Measurements from ENCODE around the gene RNF32.

DNA sequence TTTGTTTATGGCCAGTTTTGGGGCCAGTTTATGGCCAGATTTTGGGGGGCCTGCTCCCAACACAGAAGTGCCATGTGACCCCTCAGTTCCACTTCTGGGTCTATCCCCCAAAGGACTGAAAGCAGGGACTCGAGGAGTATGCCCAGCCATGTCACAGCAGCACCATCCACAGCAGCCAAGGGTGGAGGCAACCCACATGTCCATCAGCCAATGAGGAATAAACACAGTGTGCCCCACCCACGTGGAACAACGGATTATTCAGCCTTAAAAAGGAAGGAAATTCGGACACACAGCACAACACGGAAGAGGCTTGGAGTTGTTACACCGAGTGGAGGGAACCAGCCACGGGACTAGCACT is 53.6 kb upstream of the INSIG1 start:
- PRO-cap, 3 experiments, result no peak in any of the 3 experiments
- RAMPAGE, long total RNA, 2 experiments, result no peak in any of the 2 experiments
- RRBS, result no CpG with 5 or more reads among the region's 7 CpGs

- PRO-cap, 3 experiments, result peak in 3 of 3 experiments; most common plus-strand start chr7:155257809 (in 3)
- RAMPAGE, long total RNA, 2 experiments, result no peak in any of the 2 experiments
- RRBS, result 44% methylated on average over 2 of the region's 26 CpGs
These were observed 40.2 kb upstream of the INSIG1 start for GRCh38 chr7:155257235-155258072.

DNA sequence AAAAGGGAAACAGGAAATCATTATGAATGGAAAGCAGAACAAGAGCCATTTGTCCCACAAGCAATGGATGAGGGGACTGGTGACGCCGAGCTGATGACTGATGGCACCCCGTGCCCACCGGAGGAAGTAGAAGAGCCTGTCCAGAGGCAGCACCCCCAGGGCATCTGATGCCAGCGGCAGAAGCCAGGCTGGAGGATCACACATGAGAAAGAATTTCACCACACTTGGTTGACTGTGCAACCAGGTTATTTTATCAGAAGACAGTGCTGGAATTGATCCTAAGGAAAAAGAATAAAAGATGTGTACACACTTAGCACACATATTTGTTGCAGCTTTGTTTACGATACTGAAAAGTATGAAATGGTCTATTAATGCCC is 14.9 kb upstream of the INSIG1 start:
- PRO-cap, 3 experiments, result peak in 2 of 3 experiments; most common plus-strand start position 179 of the sequence (in 2)
- RAMPAGE, long total RNA, 2 experiments, result no peak in any of the 2 experiments
- RRBS, result no CpG with 5 or more reads among the region's 6 CpGs

- PRO-cap, 3 experiments, result no peak in any of the 3 experiments
- RAMPAGE, long total RNA, 2 experiments, result no peak in any of the 2 experiments
- RRBS, result no CpG with 5 or more reads among the region's 12 CpGs
These were observed 11.9 kb upstream of the INSIG1 start for GRCh38 chr7:155285823-155286226.

DNA sequence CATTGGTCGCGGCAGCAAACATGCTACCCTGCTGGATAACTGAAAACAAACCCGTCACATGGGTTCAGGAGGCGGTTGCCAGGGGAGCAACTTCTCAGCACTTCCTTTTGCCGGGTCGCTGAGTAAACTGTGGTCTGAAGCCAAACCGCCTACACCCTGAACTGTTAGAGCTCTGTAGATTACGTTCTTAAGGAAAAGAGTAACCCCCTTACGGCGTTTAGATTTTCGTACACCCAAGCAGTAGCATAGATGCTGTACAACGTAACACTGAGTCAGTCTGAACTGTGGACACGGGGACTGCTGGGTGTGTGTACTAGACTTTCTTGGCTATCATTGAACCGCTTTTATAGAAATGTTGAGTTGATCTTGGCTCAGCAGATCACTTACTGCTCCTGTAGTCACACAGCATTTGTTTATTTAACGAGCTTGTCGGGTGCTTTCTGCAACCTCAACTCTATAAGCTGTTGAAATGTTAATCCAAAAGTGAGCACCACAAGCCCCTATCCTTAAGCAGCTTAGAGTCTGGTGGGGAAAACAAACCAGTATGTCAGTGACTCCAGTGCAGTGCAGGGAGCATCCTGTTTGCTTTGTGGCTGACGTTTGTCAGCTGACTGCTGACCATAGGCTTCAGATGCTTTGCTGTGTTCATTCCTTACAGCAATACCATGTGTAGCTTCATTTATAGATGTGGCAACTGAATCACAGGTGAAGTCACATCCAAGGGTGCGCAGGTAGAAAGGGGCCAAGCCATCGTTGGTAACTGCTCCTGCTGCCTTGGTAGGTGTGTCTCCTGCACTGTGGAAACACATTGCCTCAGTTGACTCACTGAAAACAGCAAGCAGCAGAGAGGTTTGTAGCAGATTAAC is 1.6 kb downstream of the INSIG1 start:
- PRO-cap, 3 experiments, result peak in 3 of 3 experiments; most common plus-strand start position 70 of the sequence (in 2)
- RAMPAGE, long total RNA, 2 experiments, result no peak in any of the 2 experiments
- RRBS, result no CpG with 5 or more reads among the region's 19 CpGs

- PRO-cap, 3 experiments, result no peak in any of the 3 experiments
- RAMPAGE, long total RNA, 2 experiments, result no peak in any of the 2 experiments
- RRBS, result no CpG with 5 or more reads among the region's 13 CpGs
These were observed 4.1 kb downstream of the INSIG1 start for GRCh38 chr7:155301460-155302481.

GRCh38 chr7:155374320-155374670 is 76.6 kb downstream of the INSIG1 start:
- PRO-cap, 3 experiments, result no peak in any of the 3 experiments
- RAMPAGE, long total RNA, 2 experiments, result no peak in any of the 2 experiments
- RRBS, result 2% methylated on average over 29 of the region's 49 CpGs

- PRO-cap, 3 experiments, result no peak in any of the 3 experiments
- RAMPAGE, long total RNA, 2 experiments, result no peak in any of the 2 experiments
- RRBS, result 1% methylated on average over 7 of the region's 34 CpGs
These were observed 76.7 kb upstream of the EN2 start for GRCh38 chr7:155381158-155381767.

DNA sequence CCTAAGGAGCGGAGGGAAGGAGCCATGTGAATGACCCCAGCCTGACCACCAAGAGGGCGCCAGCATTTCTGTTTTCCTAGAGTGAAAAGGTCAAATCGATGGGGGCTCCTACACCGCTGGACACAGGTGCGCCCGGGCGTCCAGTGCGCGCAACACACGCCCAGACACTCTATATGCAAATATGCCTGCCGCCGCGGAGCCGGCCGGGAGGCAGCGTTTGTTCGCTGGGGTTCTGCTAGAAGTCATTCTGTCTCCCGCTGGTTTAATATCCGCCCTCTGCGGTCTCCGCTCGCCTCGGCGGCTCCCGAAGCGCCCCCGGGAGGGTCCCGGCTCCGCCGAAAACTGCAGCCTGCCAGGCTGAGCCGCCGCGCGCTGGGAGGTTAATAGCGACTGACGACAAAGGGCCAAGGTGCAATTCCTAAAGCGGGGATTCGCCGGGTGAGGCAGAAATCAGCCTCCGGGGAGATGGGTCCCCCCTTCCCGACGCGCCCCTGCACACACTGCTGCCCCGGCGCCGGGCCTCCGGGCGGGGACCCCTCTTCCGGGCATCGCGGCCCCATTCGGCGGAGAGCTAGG is 8.9 kb downstream of the EN2 start:
- PRO-cap, 3 experiments, result no peak in any of the 3 experiments
- RAMPAGE, long total RNA, 2 experiments, result no peak in any of the 2 experiments
- RRBS, result 2% methylated on average over 35 of the region's 53 CpGs

DNA sequence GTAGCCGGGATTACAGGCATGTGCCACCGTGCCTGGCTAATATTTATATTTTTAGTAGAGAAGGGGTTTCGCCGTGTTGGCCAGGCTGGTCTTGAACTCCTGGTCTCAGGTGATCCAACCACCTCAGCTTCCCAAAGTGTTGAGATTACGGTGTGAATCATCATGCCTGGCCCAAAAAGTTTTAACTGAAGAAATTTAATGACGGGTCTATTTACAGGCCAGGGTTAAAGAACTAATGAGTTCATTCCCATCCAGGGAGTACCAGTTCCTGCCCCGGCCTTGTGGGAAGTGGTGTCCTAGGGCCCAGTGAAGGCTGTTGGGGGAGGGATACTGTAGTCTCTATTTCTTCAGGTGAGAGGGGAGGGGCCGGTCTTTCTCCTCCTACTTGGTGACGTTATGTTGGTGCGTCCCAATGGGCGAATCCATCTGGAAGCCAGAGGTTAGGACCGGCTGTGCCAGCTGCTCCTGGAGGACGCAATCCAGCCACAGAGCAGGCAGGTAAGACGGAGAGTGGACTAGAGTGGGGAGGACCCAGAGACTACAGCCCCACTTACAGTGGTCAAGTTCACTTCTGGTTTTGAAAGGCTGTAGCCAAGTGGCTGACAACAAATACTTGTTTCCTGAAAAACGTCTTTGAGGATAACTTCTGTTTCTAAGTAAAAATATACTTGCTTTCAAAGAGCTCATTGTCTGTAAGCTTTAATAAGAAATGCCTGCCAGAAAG is 25.2 kb downstream of the RBM33 start:
- PRO-cap, 3 experiments, result no peak in any of the 3 experiments
- RAMPAGE, long total RNA, 2 experiments, result no peak in any of the 2 experiments
- RRBS, result 70% methylated on average over 5 of the region's 15 CpGs

GRCh38 chr7:155698207-155698828 is 53.9 kb downstream of the RBM33 start:
- PRO-cap, 3 experiments, result no peak in any of the 3 experiments
- RAMPAGE, long total RNA, 2 experiments, result no peak in any of the 2 experiments
- RRBS, result no CpG with 5 or more reads among the region's 7 CpGs

DNA sequence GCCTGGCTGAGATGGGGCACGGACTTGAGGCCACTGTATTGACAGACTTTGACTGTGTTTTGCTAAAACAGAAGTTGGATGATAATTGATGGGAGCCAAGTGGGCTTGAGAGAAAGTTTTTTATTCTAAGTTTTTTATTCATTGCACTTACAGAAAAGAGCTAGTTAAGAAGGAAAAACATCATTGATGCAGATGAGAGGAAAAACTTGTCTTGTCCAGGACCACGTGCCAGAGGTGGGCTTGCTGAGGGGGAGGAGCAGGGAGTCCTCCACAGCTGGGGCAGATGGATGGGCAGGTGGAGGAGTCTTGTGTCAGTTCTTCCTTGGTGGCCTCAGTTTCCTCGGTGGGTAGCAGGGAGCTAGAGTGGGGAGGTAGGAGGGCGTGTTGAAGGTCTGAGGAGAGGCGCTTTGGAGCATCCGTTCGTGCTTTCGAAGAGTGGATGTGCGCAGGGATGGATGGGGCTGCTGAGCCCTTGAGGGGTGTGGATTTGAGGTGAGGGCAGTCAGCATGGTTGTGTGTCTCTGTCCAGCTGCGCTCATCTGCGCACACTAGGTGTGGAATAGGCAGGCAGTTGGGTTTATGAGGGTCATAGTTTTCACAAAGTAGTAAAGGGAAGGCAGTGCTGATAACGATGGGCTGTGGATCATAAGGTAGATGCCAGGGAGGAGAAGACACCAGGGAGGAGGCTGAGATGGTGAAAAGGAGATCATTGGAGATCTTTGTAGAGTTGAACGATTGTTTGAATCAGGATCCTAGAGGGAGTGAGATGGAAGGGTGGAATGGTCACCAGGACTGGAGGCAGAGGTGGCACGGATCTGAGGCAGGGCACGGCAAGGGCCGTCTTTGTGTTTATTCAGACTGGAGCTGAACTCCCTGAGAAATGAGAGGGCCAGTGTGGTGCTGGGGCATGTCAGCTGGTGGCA is 69.4 kb downstream of the RBM33 start:
- PRO-cap, 3 experiments, result no peak in any of the 3 experiments
- RAMPAGE, long total RNA, 2 experiments, result no peak in any of the 2 experiments
- RRBS, result no CpG with 5 or more reads among the region's 16 CpGs

DNA sequence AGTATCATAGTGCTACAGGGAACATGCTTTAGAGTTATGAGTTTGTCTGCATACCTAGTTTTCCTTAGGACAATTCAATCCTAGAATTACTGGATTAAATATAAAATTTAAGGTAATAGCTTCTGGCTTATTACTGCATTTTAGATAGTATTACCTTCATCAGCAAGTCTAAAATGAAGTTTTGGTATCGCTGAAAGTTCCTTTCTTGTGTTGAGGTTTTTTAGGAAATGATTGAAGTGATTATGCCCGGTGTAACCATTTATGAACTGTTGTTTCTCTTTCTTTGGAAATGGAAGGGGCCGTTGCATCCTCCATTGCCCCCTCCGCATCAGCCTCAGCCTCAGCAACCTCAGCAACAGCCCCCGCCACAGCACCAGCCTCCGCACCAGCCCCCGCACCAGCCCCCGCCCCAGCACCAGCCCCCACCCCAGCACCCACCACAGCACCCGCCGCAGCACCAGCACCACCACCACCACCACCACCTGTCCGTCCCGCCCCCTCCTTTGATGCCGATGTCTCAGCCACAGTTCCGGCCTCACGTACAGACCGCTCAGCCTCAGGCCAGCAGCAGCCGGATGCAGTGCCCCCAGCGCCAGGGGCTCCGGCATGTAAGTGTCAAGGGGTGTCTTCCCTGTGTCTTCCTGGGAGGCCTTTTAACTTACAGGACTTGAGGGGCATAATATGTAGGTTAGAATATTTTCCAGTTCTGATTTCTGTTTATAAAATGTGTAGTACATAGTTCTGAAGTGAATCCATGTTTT is 72.7 kb downstream of the SHH start:
- PRO-cap, 3 experiments, result no peak in any of the 3 experiments
- RAMPAGE, long total RNA, 2 experiments, result no peak in any of the 2 experiments
- RRBS, result 93% methylated on average over 4 of the region's 19 CpGs

- PRO-cap, 3 experiments, result no peak in any of the 3 experiments
- RAMPAGE, long total RNA, 2 experiments, result no peak in any of the 2 experiments
- RRBS, result no CpG with 5 or more reads among the region's 23 CpGs
These were observed 47.9 kb downstream of the SHH start for GRCh38 chr7:155764091-155765012.

DNA sequence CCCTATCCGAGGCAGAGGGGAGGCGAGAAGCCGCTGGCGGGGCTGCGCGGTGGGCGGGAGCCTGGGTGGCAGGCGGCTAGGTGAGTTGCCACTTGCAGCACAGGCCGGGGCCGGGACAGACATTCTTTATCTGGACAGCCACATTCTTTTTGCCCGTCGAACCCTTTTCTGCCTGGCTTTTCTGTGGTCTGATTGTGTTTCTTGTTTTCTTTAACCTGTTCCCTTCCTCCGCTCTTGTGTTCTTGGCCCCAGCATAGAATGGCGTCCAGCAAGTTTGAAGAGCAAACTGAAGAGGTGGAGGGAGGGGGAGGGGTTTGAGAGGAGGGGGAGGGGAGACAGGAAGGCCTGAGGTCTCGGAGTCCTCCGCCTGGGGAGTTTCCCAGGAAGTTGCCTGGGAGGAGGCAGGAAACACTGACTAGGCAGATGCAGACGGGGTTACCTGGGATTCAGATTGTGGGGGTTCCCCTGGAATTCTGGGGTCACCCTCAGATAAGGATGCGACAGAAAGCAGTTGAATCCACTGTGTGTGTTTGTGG is 5.1 kb downstream of the SHH start:
- PRO-cap, 3 experiments, result no peak in any of the 3 experiments
- RAMPAGE, long total RNA, 2 experiments, result no peak in any of the 2 experiments
- RRBS, result no CpG with 5 or more reads among the region's 18 CpGs

- PRO-cap, 3 experiments, result no peak in any of the 3 experiments
- RAMPAGE, long total RNA, 2 experiments, result no peak in any of the 2 experiments
- RRBS, result no CpG with 5 or more reads among the region's 15 CpGs
These were observed 723 bp downstream of the SHH start for GRCh38 chr7:155811540-155811939.

DNA sequence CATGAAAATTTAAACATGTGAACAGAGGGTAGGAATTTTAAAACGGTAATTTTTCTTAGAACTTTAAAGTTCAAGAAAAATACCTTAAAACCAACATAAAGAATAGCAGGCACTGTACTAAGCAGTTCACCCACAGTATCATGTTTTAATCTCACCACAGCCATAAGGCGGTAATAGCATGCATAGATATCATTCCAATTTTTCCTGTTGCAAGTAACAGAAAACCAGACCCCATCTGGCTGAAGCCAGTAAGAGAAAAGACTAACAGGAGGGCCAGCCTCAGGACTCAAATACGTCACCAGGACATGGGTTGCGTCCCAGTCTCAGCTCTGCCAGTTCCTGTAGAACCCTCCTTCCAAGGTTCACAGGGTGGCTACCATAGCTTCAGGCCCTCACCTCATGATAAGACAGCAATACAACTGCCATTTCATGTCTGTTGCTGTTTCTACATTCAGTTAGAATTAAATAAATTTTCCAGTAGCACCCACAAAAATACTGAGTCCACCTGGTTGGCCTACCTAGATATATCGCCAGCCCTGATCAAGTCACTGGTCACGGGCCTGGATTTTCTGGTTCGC is 2.1 kb upstream of the RNF32 start:
- PRO-cap, 3 experiments, result no peak in any of the 3 experiments
- RAMPAGE, long total RNA, 2 experiments, result no peak in any of the 2 experiments
- RRBS, result no CpG with 5 or more reads among the region's 7 CpGs

GRCh38 chr7:156640638-156641538 is at the start of gene RNF32:
Gene RNF32 (plus strand): TSS chr7:156640774.
- PRO-cap, 3 experiments, result peak in 3 of 3 experiments; most common plus-strand start chr7:156640662 (in 2); most common minus-strand start chr7:156641159 (in 2)
- RAMPAGE, long total RNA, 2 experiments, result start-site peak on the plus strand in 2 of 2 experiments, at chr7:156640670-156640948 at its widest, 1,402 to 2,458 reads per replicate
- RRBS, result no CpG with 5 or more reads among the region's 67 CpGs

DNA sequence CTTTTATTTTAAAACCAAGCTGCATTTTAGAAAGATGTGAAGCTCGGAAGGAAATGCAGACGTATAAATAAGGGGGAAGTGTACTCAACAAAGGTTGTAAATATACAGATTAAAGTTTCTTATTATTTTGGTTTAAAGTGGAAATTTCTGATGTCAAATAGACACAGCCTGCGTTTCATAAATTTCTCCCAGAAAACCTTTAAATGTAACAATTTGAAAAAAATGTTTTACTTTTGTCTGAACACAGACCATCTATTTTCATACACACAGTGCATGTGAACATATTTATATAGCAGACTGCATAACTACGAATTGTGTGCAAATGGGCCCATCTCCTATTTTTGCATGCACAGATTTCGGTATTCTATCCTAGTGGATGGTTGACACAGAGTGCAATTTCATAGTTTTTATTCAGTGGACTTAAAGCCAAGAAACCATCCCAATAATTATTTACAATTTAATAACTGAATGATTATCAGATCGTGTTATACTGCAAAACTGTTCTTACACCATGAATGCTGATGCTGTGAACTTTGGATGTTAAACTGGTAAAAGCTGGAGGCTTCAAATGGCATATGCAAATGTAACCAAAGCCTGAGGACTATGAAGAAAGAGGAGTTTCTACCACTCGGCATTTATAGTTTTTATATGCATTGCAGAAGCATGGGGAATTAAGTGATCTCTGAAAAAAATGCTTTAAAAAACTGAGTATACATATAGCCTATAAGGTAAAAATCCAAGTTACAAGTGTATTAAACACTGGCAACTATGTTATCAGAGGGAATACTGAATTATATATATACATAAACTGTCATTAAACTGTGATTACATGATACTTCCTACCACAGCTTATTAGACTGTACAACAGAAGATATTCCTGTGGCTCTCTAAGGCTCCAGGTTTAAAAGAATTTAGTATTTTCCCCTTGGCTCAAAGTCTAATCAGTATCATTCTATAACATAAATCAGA is 42.3 kb downstream of the RNF32 start:
- PRO-cap, 3 experiments, result no peak in any of the 3 experiments
- RAMPAGE, long total RNA, 2 experiments, result no peak in any of the 2 experiments
- RRBS, result no CpG with 5 or more reads among the region's 7 CpGs

DNA sequence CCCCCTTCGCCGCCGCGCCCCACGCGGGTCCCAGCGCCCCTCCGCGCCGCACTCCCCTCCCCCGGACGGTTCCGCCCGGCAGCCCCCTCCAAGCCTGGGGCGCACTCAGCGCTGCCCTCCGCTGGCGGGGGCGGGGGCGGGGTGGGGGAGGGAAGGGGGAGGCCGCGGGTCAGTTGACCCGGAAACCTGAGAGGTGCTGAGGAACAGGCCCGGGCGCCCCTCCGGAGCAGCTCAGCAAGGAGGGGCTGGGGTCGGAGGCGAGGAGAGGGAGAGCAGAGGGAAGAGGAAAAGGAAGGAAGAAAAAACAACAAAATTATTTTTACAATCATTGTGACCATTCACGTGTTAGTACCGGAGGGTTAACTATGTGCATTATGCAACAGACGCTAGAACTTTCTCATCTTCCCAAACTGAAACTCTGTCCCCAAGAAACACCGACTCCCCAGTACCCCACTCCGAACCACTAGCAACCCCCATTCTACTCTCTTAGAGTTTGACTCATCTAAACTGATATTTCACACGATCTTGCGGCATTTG is 9.9 kb downstream of the MNX1 start:
- PRO-cap, 3 experiments, result no peak in any of the 3 experiments
- RAMPAGE, long total RNA, 2 experiments, result no peak in any of the 2 experiments
- RRBS, result 2% methylated on average over 12 of the region's 35 CpGs

Data from testis (tissue), 5 donors.